ENCODE results near the gene TMC7.

DNA sequence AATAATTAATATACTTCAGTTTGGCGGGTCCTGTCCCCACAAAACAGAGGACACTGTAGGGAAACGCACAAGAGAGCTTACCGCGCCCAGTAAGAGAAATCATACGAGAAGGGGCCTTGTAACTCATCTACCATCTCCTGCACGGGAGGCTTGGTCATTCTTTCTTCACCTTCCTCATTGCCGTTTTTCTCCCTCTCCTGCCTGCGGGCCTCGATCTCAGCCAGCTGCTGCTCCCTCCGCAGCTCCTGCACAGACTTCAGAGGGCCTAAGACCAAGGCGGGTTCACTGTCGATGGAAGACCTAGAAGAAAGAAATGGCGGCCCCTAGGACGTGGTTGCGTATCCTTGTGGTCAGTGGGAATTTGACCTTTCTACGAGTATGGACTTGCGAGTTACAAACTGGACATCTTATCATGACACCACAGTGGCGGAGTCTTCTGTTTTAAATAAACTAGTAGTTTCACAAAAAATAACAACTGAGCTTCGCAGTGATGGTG lies 41.2 kb downstream of the NOMO2 start:
- PRO-cap, result no peak
- RAMPAGE, long total RNA, 4 experiments, result no peak in any of the 4 experiments

DNA sequence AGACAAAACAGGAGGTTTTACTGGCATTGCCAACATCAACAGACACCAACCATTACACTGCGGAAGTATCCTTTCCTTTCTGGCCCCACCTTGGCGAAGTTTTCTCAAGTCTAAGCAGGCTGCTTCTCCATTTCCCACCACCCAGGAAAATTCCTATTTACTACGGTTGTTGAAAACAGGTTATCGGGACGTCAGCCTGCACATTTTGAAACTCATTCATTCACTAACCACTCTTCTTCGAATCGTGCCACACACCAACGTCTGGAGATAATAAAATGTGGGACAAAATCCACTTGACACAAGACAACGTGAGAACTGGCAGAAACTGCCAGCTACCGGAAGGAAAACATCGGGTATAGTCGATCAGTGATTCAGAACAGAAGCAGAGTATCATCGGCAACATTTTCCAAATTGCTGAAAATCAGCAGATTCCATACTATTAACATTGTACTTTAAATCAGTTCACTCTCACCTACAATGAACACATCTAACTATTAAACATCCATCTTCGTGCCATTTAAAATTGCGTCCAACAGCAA lies 935 bp downstream of the RPS15A start:
- PRO-cap, result no peak
- RAMPAGE, long total RNA, 4 experiments, result no peak in any of the 4 experiments

GRCh38 chr16:18926503-18926902 lies 295 bp upstream of the SMG1 start:
- PRO-cap, result no peak
- RAMPAGE, long total RNA, 4 experiments, result start-site peak on the plus strand in 1 of 4 experiments, at chr16:18926776-18926832 at its widest, 6 reads per replicate

DNA sequence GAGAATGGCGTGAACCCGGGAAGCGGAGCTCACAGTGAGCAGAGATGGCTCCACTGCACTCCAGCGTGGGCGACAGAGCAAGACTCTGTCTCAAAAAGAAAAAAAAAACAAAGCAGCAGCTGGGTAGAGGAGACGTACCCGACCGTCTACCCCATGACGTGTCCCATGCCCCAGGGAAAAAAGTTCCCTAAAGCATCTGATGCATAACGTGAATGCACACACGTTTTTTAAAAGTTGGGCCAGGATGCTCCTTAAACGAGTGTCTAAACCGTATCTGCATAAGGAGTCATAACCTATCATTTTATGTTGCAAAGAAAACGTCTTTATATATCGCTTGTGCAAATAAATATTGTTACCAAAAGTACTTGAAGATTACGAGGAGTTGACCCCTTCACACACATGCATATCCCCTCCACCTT lies 1.5 kb upstream of the SMG1 start:
- PRO-cap, result no peak
- RAMPAGE, long total RNA, 4 experiments, result no peak in any of the 4 experiments

DNA sequence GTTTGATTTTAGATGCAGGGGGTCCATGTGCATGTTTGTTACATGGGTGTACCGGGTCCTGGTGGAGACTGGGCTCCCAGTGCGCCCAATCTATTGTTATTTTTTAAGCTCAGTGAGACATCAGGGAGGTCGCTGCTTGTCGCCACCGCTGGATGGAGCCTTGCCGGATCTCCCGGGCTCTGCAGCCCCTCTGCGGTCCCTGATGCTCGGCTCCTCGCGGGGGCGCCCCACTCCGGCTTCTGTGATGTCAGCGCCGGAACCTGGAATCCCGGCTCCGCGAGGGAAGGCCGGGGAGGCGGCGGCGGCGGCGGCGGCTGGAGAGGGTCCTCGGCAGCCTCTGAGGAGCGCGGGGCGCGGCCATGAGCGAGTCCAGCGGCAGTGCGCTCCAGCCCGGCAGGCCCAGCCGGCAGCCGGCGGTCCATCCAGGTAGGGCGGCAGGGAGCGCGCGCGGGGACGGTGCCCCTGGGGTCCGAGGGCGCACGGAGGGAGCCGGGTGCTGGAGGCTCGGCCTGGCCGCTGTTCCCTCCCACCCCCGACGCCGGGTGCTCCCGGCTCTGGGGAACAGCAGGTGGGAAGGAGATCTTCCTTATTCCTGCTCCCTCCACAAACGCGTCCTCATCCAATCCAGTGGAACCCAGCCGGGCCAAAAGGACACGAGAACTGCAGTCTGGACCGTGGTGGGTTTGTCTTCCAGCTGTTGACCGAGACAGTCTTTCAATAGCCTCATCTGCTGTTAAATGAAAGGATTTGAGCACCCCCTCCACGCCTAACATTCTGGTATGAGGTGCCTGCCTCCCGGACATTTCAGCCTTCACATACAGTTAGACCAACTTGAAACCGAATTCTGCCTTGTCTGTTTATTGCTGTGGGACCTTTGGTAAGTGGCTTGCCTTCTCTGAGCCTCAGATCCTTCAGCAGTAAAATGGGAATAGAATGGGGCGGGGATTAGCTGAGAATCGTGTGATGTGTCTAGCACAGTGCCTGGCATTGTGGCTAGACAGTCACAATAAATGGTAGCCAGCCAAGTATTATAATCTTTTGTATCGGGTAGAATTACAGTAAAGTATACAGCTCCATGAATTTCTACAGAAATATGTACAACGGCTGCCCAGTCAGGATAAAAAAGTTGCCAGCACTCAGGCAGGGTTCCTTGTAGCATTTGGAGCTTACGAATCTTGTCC lies at the start of gene TMC7:
Gene TMC7, plus strand, starts transcription at position 230 of the 1,181 bp plus-strand sequence.
- PRO-cap, result no peak
- RAMPAGE, long total RNA, 4 experiments, result no peak in any of the 4 experiments

- PRO-cap, result no peak
- RAMPAGE, long total RNA, 4 experiments, result no peak in any of the 4 experiments
Measured at GRCh38 chr16:19117113-19118039, 3.6 kb downstream of the ITPRIPL2 start.

DNA sequence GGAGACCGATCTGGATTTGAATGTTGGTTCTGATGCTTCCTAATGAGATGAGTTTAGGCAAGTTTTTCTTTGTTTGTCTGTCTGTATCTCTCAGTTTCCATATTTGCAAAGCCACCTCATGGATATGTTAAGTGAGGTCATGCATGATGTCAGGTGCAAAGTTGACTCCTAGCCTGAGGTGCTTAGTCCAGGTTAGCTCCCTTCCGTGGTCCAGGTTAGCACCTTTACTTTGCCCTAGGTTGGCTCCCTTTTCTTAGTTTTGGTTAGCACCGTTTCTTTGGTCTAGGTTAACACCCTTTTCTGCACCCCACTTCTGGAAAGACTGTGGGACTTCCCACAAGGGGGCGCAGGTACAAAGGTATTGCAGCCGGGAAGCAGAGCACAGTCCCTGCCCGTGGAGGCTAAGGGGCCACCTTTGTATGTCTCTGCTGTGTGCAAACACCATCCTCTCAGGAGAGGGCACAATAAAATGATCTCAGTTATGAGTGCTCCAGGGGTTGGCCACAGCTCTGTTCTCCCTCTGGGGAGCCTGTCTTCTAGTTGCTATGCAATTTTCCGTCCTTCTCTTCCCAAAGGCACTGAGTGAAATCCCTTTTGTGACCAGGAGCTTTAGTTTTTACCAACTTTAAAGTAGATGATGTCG lies 28.5 kb upstream of the TMC5 start:
- PRO-cap, result no peak
- RAMPAGE, long total RNA, 4 experiments, result no peak in any of the 4 experiments

DNA sequence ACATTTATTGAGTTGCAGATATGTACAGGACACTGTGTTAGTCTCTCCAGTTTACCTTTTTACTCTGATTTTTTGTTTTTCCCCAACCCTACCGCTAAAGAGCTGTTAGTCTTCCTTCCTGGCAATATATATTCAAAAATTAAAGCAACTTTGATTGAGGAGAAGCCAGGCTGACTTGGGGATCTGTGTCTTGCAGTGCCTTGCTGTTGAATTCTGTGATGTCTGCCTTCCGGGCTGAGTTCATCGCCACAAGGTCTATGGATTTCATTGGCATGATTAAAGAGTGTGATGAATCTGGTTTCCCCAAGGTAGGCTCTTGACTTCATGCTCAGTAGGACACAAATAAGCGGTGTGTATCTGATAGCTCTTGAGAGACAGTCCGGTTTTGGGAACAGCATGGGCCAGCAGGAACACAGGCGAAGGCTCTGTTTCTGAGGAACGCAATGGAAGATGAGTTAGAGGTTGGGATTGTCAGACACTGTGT lies 72.0 kb downstream of the VPS35L start:
- PRO-cap, result no peak
- RAMPAGE, long total RNA, 4 experiments, result no peak in any of the 4 experiments

- PRO-cap, result no peak
- RAMPAGE, long total RNA, 4 experiments, result no peak in any of the 4 experiments
Measured at GRCh38 chr16:19756932-19757372, 38.9 kb downstream of the IQCK start.

GRCh38 chr16:19840543-19841148 lies 44.0 kb downstream of the GPRC5B start:
- PRO-cap, result no peak
- RAMPAGE, long total RNA, 4 experiments, result no peak in any of the 4 experiments

- PRO-cap, result no peak
- RAMPAGE, long total RNA, 4 experiments, result no peak in any of the 4 experiments
Measured at GRCh38 chr16:19923447-19923772, 38.8 kb upstream of the GPRC5B start.

DNA sequence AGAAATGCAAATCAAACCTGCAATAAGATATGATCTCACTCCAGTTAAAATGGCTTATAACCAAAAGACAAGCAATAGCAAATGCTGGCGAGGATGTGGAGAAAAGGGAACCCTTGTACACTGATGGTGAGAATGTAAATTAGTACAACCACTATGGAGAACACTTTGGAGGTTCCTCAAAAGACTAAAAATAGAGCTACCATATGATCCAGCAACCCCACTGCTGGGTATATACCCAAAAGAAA lies 43.1 kb downstream of the GP2 start:
- PRO-cap, result no peak
- RAMPAGE, long total RNA, 4 experiments, result no peak in any of the 4 experiments

GRCh38 chr16:20324212-20324790 lies 3.0 kb downstream of the GP2 start:
- PRO-cap, result no peak
- RAMPAGE, long total RNA, 4 experiments, result no peak in any of the 4 experiments

- PRO-cap, result no peak
- RAMPAGE, long total RNA, 4 experiments, result start-site peak on the minus strand in 1 of 4 experiments, at chr16:20736629-20736713 at its widest, 31 reads per replicate
Measured at GRCh38 chr16:20736225-20737274, 5.1 kb downstream of the THUMPD1 start.

- PRO-cap, result no peak
- RAMPAGE, long total RNA, 4 experiments, result start-site peak on the minus strand in 1 of 4 experiments, at chr16:20868881-20869004 at its widest, 27 reads per replicate
Measured at GRCh38 chr16:20868810-20869377, 31.3 kb downstream of the DCUN1D3 start.

GRCh38 chr16:21159110-21160148 lies 955 bp downstream of the LDAF1 start:
- PRO-cap, result no peak
- RAMPAGE, long total RNA, 4 experiments, result no peak in any of the 4 experiments

GRCh38 chr16:21261966-21262377 lies 16.1 kb downstream of the CRYM start:
- PRO-cap, result no peak
- RAMPAGE, long total RNA, 4 experiments, result no peak in any of the 4 experiments

DNA sequence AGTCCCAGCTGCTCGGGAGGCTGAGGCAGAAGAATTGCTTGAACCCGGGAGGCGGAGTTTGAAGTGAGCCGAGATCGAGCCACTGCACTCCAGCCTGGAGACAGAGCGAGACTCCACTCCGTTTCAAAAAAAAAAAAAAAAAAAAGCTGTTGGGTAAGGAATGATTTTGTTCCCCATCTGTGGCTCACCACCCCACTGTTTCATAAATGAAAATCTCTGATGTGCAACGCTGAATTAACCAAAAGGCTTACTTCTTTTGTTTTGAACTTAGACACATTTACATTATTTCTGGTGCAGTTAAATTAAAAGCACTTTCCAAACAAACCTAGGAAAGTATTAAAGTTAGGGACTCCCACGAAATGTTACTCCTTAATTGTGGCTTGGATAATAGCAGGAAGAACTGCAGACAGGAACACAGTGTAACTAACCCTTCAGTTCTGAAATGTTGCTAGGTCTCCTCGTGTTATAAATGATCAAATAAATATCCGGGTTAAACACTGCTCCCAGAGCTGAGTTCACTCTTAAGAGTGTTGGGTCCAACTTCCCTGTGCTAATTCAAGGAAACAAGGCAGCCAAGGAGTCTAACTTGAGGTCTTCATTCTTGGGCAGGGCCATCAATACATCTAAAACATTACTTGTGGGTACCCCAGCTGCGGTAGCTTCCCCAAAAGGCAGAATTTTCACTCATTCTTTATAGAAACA lies 998 bp upstream of the METTL9 start:
- PRO-cap, result no peak
- RAMPAGE, long total RNA, 4 experiments, result no peak in any of the 4 experiments

DNA sequence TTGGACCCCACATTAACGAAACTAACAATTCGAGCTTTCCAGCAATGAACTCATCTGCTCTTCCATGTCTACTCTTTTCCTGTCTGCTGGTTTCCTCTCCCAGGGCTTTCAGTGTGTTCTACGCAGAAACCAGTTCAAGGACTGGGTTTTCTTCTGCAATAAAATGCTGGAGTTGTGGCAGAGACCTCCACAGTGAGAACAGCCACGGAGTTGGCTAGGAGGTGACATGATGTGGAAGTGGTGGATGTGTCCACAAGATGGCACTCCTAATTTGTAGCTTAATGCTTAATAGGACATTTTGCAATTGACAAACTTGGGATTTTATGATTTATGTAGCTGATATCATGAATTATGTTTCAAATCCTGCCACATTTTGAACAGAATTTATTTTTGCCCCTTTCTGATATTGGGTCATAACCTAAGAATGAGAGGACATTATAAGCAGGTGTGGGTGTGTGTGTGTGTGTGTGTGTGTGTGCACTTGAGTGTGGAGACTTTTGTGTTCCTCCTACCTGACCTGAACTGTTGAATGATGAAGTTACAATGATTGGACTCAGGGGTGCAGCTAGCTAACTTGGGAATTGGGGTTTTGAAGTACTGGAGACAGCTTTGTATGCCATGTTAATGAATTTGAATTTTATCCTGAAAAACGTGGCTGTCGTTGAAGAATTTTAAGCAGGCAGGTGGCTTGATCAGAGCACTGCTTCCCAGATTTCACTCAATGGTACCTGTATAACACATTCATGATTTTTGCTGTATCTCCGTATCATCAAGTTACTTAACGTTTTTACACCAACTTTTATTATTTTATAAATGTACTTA lies 2.0 kb upstream of the UQCRC2 start:
- PRO-cap, result no peak
- RAMPAGE, long total RNA, 4 experiments, result no peak in any of the 4 experiments

DNA sequence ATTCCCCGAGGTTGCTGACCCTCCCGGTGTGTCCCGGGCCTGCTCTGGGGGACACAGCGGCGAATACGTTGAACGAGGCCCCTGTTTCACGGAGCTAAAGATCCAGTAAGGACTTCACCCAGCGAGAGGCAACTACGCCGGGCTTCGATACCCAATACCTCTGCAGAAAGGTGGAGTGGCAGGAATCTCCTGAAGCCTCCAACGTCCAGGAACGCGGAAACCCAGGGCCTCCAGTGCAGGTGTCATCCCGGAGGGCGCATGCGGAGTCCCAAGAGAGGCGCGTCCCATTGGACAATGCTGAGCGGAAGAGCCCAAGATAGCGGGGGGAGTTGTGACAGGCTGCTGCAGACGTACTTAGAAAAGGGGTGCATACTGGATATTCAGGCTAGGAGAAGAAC lies 391 bp upstream of the UQCRC2 start:
- PRO-cap, result bidirectional peak, plus-strand start outside the sequence, minus-strand start at position 235 of the sequence
- RAMPAGE, long total RNA, 4 experiments, result start-site peak on the minus strand in 1 of 4 experiments, centred at position 248 of the sequence, 7 reads per replicate

All from omental fat pad (tissue), 4 donors.